M059J (cell line): ENCODE measurements around the gene MAP1LC3B.

- RAMPAGE, long total RNA: no peak
Observed at GRCh38 chr16:85675133-85675595, 13.6 kb downstream of the GINS2 start.

GRCh38 chr16:85847481-85848298 lies 48.2 kb downstream of the COX4I1 start:
- RAMPAGE, long total RNA: no peak

DNA sequence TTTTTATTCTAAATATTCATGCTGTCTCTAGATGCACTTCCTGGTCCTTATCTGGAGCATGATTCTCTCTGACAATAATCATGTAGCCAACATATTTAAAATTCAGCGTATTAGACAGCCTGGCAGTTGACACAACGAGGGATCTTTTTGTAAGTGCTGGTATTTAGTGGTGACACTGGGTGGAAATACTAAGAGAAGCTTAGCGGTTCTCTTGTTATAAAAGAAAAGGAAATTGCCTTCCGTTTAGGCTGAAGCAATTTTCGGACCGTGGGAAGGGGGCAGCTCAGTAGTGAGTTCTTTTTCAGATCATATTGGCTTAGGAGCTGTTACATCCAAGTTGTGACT lies 295.5 kb downstream of the IRF8 start:
- RAMPAGE, long total RNA: no peak

DNA sequence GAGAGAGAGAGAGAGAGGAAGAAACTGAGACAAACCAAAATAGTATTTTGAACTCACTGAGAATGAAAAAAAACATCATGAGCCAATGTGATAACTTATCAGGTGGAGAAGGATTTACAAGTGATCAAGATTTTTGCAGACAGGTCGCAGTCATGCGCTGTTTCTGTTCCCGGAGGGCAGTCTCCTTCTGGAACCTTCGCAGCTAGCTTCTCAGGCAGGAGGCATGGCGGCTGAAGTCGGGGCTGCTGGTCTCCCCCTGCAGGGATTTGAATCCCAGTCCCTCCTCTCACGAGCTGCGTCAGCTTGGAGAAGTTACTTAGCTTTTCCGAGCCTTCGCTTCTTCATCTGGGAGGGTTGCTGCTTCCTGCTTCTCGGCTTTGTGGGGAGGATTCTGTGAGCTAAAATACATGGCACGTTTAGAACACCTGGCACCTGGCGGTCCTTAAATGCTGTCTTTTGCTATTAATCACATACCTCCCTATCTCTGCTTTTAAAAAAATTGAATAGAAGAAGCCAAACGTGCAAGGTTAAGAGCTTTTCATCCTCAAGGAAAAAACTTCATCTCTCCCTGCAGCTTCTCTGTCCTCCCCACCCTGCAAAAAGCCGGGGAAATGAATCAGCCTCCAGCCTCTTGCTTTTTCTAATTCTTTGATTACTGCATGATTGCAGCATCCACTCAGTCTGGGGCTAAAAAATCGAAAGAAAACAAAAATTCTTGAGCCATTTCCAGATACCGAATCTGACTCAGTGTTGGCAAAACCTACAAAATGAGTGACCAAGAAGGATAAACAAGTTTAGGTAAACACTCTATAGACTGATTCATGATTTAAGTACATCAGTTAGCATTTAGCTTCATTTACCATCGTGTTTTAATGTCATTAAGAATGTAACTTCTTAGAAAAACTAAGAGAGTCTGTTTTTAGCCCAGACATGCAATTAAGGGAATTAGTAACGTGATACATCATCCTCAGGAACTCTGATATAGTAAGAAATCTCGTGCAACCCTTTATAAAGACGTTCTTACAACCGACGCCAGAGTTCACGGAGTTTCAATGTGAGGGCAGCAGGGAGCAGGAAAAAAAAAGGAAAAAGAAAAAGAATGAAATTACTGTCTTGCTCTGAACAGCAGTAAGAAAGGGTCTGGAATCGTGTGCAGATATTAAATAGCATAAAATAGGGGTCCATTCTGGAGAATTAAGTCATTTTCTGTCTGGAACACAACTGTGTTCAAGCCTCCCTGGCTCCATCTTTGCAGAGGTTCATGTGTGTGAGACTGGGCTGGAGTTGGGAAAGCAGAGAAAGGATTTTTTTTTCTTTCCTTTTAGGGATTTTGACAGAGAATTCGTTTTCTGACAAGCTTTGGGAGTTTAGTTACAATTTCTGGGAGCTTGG lies 287.4 kb upstream of the FOXF1 start:
- RAMPAGE, long total RNA: no peak

GRCh38 chr16:86243999-86244727 lies 266.2 kb upstream of the FOXF1 start:
- RAMPAGE, long total RNA: no peak

- RAMPAGE, long total RNA: no peak
Observed at GRCh38 chr16:86294351-86294994, 215.9 kb upstream of the FOXF1 start.

DNA sequence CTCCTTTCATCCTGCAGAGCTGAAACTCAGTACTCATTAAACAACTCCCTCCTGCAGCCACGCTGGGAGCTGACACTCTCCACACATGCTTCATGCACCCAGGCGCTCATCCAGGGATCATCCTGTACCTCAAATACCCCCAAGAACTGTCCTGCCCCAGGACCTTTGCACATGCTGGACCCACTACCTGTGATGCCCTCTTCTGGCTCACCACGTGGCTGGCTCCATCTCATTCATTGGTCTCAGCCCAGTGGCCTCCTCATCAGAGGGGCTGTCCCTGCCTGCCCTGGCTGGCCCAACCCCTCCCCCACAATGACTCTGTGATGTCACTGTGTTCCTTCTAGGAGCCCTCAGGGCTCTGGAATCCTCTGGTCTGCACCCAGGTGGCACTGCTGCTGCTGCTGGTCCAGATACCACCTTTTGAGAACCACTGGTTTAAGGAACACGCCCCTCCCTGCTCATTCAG lies 160.9 kb upstream of the FOXF1 start:
- RAMPAGE, long total RNA: no peak

GRCh38 chr16:86387471-86387864 lies 122.9 kb upstream of the FOXF1 start:
- RAMPAGE, long total RNA: no peak

GRCh38 chr16:86494782-86495434 lies 15.4 kb upstream of the FOXF1 start:
- RAMPAGE, long total RNA: no peak

DNA sequence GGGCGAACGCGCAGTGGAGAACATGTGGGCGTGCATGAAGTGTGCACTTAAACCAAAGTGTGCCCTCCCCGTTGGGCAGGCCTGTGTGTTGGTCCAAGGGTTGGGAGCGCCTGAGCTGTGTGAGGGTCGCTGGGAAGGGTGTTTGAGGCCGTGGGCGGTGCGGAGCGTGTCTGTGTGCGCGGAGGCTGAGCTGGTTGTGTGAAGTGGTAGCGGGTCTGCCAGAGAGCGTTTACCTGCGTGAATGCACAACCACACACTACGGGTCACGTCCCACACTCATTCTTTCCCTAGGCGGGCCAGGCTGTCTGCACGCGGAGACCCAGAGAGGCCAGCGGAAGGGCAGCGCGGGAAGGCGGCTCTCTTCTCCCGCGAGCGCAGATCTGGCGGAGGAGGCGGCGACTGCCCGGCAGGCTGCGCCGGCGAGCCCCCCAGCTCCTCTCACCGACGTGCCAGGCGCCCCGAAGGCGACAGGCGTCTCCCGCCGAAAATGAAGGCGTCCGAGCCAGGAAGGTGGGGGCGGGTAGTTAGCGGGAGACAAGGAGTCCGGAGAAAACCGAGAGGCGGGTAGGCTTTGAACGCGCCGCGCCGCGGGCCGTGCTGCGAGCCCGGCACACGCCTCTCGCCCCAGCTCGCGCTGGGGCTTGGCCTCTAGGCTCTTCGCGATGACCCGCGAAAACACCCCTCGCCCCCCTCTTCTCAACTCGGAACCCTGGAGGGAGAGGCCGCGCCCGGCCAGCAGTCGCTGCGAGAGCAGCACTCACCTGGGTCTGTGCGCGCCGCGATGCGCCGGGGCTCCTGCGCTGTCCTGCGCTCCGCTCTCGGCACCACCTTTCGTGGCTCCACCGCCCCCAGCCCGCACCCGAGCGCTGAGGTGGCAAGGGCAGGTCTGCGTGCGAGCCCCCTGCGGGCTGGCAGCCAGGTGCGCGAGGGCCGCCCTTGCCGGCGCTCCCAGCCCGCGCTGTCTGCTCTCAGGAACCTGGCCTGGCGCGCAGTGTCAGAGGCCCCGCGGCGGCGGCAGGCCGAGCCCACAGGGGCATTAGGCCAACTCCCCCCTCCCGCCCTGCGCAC lies 2.1 kb upstream of the FOXF1 start:
- RAMPAGE, long total RNA: no peak

DNA sequence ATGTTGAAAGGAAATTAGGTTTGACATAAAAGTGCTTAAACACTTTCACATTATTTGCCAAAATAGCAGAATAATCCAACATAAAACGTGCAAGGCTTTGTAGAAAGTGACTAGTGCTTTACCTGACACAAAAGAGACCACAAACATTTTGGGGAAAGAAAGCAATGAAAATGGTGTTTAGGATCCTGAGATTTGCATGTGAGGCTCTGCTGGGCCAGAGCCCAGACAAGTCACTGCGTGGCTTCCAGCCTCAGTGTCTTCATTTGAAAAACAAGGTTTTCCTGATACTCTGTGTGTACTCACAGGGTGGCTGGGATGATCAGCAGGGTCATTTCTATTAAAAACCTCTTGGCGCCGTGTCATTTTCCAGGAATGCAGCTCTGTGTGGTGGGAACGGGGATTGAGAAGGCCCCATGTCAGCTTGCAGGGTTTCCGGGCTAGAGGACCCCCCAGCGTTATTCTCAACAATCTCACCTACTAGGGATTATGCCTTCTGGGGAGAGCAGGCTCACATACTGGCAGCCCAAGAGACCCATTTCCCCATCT lies 73.4 kb downstream of the FOXL1 start:
- RAMPAGE, long total RNA: no peak

- RAMPAGE, long total RNA: no peak
Observed at GRCh38 chr16:86931015-86932026, 353.0 kb downstream of the FOXL1 start.

DNA sequence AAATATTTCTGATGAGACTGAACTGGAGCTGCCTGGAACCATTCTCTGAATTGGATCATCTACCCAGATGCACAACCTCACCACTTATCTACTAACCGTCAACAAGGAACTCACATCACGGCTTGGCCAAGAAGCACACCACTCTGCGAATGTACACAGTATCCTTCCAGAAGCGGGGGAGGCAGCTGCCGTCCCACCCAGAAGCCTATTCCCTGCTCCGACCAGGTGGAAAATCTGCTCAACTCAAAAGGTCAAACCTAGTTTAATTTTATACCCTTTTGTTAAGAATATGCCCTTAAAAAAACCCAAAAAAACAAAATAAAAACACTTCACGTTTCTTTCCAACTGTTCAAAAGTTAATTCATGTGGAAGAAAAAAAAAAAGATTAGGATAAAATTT lies 283.2 kb downstream of the C16orf95 start:
- RAMPAGE, long total RNA: no peak

DNA sequence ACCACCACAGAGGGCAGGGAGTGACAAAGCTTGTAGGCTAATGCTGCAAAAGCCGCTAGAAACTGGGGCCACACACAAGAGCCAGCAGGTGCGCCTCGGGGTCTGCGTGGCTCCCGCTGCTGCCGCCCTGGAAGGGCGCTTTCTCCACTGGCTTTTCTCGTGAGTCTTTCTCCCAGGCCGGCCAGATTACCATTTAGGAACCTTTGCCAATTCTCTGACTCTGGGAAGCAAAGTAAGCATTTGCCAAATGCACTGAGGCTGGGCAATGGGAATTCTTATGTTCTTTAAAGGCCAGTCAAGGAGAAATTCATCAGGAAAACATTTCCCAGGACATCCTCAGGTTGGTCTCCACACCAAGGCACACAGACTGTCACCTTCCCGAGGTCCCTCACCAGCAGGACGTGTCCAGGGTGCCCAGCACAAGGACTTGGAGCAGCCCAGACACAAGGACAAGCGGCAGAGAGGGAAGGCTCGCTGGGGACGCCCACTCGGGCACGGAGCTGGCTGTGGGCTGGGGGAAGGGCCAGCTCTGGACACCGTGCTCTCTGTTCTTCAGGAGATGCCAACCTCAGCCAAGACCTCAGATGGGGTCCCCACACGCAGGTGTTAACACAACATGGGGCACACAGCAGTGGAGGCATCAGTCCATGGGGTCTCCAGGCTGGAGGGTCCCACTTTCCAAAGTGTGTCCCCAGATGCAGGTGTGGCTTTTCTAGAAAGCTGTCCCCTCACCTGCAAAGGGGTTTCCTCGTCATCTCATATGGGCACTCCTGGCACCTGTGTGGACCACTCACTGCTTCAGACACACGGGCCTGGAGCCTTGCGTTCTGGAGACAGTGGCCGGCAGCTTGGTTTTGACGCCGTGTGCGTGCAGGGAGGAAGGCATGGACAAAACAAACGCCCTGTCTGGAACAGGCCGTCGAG lies 12.7 kb upstream of the C16orf95 start:
- RAMPAGE, long total RNA: no peak

DNA sequence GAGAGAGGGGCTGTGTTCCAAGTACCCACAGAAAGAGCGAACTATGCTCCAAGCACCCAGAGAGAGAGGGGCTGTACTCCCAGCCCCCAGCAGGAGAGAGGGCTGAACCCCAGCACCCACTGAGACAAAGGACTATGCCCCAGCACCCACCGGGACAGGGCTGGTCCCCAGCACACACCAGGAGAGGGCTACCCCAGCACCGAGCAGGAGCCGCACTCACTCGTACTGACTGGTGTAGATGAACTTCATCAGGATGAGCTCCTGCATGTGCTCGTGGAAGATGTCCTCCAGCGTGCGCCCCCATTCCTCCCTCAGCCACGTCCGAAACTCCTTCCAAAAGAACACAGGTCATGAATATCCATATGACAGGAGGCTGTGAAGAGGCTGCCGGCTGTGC lies 18.7 kb upstream of the C16orf95 start:
- RAMPAGE, long total RNA: no peak

- RAMPAGE, long total RNA: no peak
Observed at GRCh38 chr16:87392215-87392583, at the start of gene MAP1LC3B. TSS of gene MAP1LC3B (plus strand) at chr16:87392336.

DNA sequence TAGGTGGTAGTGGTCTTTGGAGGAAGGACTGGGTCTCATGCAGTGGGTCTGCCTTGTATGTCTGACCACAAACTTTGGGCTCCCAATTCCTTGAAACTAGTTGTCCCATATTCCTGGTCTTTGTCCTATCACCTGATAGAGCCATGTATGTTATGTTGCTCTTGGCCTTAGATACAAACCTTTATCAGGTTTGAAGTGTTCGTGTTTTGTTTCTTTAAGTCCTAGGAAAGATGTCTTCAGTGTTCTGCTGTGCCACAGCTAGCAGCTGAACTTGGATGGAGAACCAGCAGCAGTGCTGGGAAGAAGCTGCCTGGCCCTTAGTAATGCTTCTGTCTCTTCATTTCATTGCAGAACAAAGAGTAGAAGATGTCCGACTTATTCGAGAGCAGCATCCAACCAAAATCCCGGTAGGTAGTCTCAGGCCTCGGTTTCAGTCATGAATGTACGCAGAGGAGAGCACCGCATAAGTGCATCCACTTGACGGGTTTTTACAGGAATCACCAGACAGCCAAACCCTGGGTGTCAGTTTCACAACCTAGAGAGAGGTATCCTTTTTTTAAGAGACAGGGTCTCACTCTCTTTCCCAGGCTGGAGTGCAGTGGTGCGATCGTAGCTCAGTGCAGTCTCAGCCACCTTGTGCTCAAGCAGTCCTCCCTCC lies 6.5 kb downstream of the MAP1LC3B start:
- RAMPAGE, long total RNA: no peak

DNA sequence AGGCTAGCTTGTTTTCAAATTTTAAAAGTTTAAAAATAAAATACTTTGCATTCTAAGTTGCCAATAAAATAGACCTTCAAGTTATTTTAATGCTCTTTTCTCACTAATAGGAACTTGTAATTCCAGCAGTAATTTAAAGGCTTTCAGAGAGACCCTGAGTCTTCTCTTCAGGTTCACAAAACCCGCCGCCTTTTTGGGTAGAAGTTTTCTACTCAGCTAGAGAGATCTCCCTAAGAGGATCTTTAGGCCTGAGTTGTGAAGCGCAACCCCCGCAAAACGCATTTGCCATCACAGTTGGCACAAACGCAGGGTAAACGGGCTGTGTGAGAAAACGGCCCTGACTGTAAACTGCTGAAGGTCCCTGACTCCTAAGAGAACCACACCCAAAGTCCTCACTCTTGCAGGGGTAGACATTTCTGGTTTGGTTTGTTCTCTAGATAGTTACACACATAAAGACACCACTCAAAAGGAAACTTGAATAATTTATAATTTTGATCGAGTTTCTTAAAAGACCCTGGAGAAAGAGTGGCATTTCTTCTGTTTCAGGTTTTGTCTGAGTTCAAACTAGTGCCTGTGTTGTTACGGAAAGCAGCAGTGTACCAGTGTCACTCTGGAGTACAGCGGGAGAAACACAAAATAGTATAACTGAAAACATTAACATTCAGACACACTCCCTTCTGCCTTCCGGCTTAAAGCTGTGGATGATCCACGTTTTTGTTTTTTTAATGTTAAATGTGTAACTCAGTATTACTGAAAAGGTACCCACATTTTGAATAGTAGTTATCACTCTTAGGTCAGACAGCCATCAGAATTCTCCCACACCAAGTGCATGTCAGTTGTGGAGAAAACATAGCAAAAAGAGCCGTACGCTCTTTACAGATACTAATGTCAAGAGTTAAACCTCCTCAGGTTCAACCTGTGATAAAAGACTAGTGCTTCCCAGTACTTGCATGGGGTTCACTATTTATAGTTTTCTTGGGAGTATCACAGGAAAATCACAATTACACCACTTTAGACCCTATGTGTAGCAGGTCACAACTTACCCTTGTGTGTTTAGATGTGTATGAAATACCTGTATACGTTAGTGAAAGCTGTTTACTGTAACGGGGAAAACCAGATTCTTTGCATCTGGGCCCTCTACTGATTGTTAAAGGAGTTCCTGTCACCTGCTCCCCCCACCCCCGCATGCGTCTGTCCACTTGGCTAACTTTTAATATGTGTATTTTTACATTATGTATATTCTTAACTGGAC lies 11.6 kb downstream of the MAP1LC3B start:
- RAMPAGE, long total RNA: no peak

GRCh38 chr16:87406666-87407434 lies 14.7 kb downstream of the MAP1LC3B start:
- RAMPAGE, long total RNA: no peak

DNA sequence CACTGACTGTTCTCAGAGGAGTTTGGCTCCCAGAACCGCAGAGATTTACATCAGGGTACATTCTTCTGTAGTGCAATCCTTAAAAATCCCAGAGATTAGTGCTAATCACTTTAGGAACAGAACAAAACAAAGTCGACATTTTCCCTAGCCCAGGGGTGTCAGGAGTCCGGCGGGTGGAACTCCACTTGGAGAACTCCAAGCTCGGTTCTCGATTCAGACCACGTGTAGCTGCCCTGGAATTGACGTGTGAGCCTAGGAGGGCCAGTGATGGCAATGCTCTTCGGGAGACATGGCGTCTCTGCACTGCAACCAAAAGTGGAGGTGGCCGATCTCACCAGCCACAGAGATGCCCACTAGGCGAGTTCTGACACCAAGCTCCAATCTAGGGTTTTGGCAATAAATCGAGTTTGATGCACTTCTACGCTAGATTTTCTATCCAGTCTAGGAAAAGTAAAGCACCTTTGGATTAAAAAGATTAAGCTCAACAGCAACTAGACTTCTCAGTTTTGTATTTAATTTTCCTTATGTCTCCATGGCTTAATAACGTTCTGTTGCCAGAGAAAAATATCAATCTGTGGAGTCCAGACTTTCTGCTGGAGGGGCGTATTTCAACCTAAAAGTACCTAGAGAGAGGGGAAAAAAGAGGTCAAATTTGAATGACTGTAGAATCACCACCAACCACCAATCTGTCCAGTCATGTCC lies 17.7 kb downstream of the MAP1LC3B start:
- RAMPAGE, long total RNA: no peak